OVCAR3 (cell line): ENCODE measurements around a stretch of chr7.

- RRBS, result no CpG with 5 or more reads among the region's 32 CpGs
Observed at GRCh38 chr7:130921007-130922327, 187.5 kb upstream of the KLF14 start.

- RRBS, result no CpG with 5 or more reads among the region's 20 CpGs
Observed at GRCh38 chr7:130941297-130942108, 207.5 kb upstream of the KLF14 start.

- RRBS, result no CpG with 5 or more reads among the region's 13 CpGs
Observed at GRCh38 chr7:130985941-130987019, 252.3 kb upstream of the KLF14 start.

GRCh38 chr7:131000055-131000878 is 266.3 kb upstream of the KLF14 start:
- RRBS, result no CpG with 5 or more reads among the region's 10 CpGs

DNA sequence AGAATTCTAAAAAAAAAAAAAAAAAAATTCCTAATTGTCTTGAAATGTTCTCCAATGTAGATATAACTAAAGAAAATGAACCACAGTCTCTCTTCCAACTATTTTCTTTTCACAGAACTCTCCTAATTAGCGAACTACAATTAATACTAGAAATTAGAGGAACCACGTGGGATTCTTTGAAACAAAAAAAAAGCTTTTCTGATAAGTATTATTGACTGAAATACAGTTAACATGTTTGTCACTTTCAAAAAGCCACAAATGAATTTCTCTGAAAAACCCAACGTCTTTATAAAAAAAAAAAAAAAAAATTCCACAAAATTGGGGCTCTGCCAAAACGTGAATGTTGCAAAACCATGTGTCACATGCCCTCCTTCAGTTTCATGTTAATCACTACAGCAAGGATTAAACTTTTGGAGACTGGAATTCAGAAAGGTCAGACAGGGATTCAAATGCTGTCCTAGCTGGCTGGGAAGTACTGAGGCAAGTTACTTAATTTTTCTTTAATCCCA is 277.9 kb upstream of the KLF14 start:
- RRBS, result no CpG with 5 or more reads among the region's 4 CpGs

DNA sequence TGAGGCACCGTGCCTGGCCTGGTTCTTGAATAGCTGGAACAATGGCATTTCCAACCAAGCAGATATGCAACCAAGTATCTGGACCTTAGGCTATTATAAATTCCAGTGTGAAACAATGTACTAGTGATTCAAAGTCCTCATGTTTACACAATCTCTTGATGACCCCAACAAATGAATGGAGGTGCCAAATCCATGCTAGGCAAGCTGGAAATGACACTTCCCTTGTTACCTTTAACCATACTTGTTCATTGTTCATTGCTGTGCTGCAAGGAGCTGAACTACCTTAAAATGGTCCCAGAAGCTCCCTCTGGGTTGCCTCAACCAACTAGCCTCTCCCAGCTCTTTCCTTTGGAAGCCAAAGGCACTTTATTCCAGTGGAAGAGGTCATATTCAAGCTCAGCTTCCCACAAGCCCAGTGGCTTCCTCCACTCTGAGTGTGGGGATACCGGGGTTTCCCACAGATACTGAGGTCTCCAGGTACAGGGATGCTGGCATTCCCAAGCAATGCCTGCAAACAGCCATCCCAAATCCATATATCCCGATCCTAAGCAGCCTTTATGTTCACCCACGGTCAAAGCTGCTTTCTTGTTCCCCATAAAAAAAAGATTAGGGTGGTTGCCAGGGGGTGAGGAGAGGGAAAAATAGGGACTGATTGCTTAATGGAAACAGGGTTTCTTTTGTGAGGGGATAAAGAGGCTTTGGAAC is 282.4 kb upstream of the KLF14 start:
- RRBS, result no CpG with 5 or more reads among the region's 4 CpGs

DNA sequence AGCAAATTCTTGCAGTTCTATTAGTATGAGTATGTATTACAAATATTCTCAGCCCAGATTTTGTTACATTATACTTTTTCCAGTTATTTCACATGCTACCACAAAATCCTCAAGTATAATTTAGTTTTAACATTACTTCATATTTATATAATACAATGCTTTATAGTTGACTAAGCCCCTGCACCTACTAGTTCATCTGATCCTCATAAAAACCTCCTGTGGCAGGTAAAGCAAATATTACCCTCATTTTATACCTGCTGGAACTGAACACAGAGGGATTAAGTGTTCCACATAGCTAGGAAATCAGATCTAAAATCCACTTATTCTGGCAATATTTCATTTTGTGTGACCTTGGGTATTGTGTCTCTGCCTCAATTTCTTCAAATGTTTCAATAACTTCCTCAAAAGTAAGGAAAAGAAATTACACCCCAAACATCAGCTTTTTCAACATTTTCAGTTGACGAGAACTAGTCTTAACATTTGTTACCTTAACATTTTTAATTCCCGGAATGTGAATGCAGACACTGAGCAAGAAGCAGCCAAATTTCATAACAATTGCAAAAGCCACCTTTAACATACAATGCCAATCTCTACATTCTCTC is 279.7 kb upstream of the MKLN1 start:
- RRBS, result no CpG with 5 or more reads among the region's 2 CpGs

DNA sequence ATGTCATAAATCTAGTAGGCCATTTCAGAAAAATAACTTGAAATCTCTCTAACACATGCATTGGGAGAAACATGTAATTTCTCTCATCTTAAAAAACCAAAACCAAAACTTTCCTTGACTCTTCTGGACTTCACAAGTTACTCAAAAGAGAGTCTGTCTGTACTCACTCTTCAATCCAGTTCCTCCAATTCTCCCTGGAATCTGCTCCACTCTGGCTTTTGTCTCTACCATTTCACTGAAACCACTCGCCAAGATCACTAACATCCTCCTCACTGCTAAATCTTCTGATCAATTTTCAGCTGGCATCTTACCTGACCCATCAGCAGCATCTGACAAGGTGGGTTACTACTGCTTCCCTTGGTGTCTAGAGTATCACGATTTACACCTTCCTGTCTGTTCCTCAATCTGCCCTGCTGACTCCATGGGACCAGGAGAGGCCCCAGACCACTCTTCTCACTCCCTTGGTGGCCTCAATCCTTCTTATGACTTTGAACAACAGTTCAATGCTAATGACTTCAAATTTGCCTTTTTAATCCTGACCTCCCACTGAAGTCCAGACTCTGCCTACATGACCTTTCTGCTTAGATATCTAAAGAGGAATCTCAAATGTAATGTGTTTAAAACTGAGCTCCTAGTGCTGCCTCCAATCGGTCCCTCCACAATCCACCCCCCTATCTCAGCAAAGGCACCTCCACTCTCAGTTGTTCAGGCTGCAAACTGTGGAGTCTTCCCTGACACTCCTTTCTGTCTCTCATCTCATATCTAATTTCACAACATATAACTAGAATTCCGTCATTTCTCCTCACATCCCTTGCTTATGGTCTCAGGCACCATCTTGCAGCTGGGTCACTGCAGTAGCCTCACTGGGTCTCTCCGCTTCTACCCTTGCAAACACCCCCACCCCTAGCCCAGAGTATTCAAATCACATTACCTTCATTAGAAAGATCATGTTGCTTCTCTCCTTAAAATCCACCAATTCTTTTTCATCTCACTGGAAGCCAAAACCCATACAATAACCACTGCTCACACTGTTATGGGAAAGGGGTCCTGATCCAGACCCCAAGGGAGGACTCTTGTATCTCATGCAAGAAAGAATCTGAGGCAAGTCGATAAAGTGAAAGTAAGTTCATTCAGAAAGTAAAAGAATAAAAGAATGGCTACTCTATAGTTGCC is 278.7 kb upstream of the MKLN1 start:
- RRBS, result no CpG with 5 or more reads among the region's 6 CpGs

- RRBS, result no CpG with 5 or more reads among the region's 3 CpGs
Observed at GRCh38 chr7:131099884-131100350, 227.8 kb upstream of the MKLN1 start.

- RRBS, result no CpG with 5 or more reads among the region's 6 CpGs
Observed at GRCh38 chr7:131105109-131105475, 222.6 kb upstream of the MKLN1 start.

DNA sequence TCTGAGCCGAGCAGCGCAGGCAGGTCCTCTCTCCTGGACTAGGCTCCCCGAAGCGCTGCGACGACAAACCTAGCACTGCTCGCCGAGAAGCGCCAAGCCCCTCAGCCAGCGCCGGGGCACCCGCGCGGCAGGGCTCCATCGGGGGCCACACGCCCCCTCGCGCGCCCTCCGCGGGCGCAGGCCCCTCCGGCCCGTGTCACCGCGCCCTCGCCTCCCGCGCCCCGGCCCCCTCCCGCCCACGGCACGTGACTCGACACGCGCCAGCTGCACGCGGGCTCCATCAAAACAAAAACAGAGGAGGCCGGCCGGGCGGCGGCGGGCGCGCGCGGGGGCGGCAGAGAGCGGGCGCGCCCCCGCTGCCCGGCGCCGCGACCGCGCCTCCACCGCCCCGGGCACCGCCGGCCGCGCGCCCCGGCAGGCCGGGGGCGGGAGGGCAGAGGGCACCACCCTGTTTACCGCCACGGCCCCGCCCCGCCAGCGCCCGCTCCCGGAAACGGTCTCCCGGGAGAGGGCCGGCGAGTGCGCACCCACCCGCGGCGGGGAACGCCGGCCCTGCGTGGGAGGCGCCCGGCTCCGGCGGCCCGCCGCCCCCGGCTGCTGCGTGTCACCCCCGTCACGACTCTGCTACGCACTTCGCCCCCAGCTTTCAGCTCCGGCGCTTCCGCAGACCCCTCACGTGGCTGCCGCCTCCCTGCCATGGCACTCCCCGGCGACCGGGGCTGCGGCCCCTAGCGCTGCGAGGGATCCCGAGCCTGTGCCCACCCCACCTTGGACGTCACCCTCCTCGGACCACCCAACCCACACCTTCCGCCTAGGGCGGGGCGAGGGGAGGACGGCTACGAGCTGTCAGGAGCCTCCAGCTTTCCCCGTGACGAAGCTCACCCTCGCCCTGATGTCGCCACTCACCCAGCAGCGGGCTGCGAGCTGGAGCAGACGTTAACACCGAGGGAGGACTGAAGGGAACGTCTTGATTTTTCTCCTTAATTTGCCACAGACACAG is 221.7 kb upstream of the MKLN1 start:
- RRBS, result 4% methylated on average over 62 of the region's 126 CpGs

DNA sequence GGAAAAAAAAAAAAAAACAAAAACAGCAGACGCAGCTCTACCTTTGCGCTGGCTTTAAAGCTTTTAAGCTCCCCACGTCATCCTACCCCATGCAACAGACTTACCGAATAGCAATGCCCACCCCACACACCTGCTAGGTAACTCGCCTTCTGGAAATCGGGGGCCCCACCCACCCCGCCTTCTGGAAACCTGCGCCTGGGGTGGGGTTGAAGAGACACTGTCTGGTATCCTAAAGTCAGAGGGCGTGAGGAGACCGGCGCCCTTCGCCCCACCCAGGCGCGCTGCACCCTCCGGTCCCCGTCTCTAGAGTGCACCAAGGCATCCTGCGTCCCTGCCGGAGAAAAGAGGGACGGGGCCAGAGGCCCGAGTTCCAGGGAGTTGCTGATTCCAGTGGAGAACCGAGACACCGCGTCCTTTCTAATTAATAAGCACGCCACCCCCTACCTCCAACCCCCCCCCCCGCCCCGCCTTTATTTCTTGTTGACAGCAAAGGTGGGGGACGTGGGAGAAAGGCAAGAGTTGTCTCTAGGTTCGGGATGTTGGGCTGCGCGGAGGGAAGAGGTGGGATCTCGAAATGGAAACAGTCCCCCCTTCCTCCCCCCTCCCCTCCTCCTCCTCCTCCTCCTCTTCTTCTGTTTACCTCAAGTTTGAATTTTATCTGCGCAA is 220.9 kb upstream of the MKLN1 start:
- RRBS, result 4% methylated on average over 9 of the region's 32 CpGs

GRCh38 chr7:131110286-131111152 is 217.2 kb upstream of the MKLN1 start:
- RRBS, result no CpG with 5 or more reads among the region's 12 CpGs

DNA sequence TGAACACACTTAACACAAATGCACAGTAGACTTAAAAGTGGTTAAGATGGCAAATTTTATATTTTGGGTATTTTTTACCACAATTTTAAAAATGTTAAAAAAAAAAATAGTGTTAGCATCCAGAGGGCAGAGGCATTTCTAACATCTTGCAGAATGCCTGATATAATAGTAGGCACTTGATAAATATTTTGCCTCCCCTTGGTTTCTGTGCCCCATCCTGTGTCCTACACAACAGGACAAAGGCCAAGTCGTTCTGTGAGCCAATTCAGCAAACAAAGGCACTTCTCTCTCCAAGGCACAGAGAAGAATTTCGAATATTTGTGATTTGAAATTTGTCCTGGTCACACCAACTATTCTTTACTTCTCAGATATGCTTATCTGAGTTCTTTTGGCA is 108.5 kb upstream of the MKLN1 start:
- RRBS, result no CpG with 5 or more reads among the region's 2 CpGs

GRCh38 chr7:131346804-131347641 is 19.3 kb downstream of the MKLN1 start:
- RRBS, result no CpG with 5 or more reads among the region's 3 CpGs

DNA sequence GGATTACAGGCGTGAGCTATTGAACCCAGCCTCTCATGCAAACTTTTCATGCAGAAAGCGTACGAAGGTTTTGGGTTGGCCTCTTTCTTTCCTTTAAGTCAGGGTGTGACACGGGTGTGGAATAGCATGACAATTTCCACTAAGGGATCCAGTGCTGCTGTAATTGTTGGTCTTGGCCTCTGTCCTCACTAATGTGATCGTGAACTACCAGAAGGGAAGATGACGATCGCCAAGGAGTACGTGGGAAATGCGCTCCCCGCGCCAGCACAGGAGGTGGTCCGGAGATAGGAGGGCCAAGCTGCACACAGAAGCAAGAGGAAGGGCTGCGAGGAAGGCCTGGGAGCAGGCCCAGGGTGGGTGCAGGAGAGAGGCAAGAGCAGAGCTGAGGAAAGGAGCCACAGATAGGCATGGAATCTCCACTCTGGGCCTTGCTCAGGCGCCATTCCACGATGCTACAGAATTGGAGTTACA is 79.7 kb upstream of the PODXL start:
- RRBS, result no CpG with 5 or more reads among the region's 15 CpGs

- RRBS, result no CpG with 5 or more reads among the region's 2 CpGs
Observed at GRCh38 chr7:131929129-131929612, 372.7 kb upstream of the PODXL start.

GRCh38 chr7:132398114-132398805 is 178.0 kb downstream of the PLXNA4 start:
- RRBS, result no CpG with 5 or more reads among the region's 15 CpGs